Parietal lobe (tissue), 2 donors: ENCODE measurements around the genes HOXC6, CBX5, GPR84 and OR6C3.

DNA sequence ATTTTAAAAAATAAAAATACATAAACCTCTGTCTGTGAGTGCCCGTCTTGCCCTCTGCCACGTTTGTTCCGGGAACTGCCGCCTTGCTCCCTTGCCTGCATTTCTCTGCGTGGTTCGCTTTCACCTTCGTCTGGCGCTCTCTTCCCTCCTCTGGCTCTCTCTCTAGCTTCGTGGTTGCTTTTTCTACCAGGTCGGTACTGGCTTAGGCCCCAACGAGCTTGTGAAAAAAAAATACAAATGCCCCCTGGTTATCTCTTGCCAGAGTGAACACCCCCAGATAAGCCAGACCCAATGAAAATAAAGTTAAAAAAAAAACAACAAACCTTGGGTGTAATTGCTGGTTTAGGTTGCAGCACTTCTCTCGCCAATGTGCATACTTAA is 9.0 kb upstream of the HOXC11 start:
- RAMPAGE, long total RNA, result no peak

DNA sequence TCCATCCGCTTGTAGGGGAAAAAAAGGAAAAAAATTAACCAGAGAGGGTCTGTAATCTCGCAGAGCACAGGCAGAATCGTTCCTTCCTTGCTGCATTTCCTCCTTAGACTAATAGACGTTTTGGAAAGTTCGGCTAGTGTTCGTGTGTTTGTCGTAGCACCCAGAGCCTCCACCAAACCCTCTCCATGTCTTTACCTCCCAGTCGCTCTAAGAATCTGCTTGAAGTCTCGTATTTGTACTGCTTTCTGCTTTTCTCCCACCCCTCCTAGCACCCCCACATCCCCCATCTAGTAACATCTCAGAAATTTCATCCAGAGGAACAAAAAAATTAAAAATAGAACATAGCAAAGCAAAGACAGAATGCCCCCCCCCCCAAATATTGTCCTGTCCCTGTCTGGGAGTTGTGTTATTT is 4.8 kb downstream of the HOXC10 start:
- RAMPAGE, long total RNA, result no peak

- RAMPAGE, long total RNA, result no peak
Measured at GRCh38 chr12:53993909-53994715, 5.8 kb upstream of the HOXC9 start.

- RAMPAGE, long total RNA, result no peak
Measured at GRCh38 chr12:54010887-54012004, 2.5 kb downstream of the HOXC8 start.

DNA sequence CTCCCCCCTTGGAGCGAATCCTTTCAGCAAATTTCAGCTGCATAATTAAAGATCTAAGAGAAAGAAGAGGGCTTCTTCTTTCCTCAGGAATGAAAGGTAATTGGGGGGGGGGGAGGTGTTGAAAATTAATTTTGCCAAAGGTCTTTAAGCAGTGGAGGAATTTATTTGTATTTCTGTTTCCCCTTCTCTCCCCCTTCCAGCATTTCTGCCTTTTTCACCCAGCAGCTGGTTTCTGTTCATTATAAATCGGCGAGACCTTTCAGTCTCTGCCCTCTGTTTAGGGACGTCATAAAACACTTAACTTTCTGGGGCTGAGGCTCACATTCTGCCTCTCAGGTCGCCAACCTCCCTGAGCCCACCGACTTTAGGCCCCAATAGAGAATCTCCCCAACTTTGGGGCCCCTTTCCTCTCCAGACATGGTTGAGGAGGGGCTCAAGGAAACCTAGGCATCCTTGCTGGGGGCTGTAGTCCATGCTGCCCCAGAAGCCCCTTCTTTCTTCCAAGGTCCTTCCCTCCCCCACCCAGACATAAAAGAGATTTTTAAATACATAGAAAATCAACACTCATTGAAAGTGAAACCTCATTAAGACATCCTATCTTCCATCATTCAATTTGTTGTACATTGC is 2.7 kb upstream of the HOXC6 start:
- RAMPAGE, long total RNA, result no peak

DNA sequence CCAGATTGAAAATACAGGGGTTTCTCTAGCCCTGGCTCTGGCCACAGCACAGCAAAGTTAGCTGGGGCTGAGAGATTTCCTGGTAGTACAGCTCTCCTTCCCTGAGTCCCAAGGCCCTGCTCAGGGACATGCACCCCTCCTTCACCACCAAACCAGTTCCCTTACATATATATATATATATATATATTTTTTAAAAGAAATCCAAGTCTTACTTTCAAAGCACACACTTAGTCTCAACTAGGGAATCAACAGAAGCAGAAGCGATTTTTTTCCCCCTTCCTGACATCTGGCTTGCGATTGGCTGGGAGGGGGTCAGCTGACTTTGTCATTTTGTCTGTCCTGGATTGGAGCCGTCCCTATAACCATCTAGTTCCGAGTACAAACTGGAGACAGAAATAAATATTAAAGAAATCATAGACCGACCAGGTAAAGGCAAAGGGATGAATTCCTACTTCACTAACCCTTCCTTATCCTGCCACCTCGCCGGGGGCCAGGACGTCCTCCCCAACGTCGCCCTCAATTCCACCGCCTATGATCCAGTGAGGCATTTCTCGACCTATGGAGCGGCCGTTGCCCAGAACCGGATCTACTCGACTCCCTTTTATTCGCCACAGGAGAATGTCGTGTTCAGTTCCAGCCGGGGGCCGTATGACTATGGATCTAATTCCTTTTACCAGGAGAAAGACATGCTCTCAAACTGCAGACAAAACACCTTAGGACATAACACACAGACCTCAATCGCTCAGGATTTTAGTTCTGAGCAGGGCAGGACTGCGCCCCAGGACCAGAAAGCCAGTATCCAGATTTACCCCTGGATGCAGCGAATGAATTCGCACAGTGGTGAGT is at the start of gene HOXC6:
Gene HOXC6, plus strand, starts transcription at position 359 of the 846 bp plus-strand sequence.
- RAMPAGE, long total RNA, result no peak

GRCh38 chr12:54032470-54032770 is 430 bp upstream of the HOXC5 start:
- RAMPAGE, long total RNA, result no peak

- RAMPAGE, long total RNA, result no peak
Measured at GRCh38 chr12:54077790-54078519, 24.3 kb downstream of the HOXC4 start.

- RAMPAGE, long total RNA, result no peak
Measured at GRCh38 chr12:54134094-54134371, 54.8 kb downstream of the SMUG1 start.

DNA sequence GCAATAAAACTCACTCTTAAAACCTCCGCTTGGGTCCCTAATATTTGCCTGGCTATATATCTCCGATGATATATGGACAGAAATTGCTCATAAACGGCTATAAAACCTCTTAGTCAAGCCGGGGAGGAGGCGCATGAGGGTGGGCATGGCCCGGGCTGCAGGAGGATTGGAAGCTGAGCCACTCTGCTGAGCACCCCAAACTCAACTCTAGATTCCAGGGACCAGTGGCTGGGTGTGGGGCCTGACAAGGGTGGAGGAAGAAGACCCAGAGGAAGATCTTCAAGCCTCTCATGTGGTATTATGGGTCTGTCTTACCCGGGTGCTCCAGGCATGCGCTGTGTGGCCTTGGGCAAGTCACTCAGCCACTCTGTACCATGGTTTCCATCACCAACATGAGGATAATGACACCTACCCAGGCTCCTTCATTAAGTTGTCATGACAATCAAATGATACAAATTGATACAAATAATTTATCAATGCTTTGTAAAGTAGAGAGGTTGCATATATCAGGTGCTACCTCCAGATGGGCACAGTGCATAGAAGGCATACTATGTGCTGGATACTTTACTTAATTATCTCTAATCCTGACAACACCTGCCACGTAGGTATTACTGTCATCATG is 41.2 kb downstream of the SMUG1 start:
- RAMPAGE, long total RNA, result no peak

DNA sequence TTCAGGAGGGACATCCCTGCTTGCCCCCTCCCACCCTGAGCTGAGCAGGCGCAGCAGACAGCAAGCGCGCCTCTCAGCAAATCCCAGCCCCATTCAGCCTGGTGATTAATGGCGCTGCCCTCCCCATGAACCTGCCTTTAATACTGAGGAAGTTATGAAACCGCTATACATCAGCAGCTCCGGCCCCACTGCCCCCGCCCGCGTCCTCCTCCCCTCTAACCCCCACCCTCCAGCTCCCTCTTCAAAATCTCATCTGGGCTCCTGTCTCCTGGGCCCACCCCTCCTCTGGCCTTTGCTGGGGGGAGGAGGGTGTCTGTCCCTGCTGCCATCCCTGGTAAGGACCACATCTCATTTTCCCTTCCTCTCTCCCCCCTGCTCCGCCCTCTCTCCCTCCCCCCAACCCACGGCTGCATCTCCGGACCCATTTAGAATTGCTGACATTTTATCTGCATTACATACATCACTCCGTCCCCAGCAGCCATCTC is 7.1 kb upstream of the SMUG1 start:
- RAMPAGE, long total RNA, result no peak

GRCh38 chr12:54279122-54280397 is at the start of gene CBX5:
Gene CBX5, minus strand, starts transcription at chr12:54280122.
- RAMPAGE, long total RNA, result start-site peak on the minus strand at chr12:54280089-54280128, 310 and 41 reads in 2 replicates

GRCh38 chr12:54360540-54361197 is 3.6 kb downstream of the GPR84 start:
- RAMPAGE, long total RNA, result no peak

GRCh38 chr12:54364332-54364985 is at the start of gene GPR84:
Gene GPR84, minus strand, starts transcription at chr12:54364486.
- RAMPAGE, long total RNA, result no peak

GRCh38 chr12:54372280-54372755 is 8.0 kb upstream of the GPR84 start:
- RAMPAGE, long total RNA, result no peak

- RAMPAGE, long total RNA, result no peak
Measured at GRCh38 chr12:54390033-54390703, 5.6 kb upstream of the ZNF385A start.

DNA sequence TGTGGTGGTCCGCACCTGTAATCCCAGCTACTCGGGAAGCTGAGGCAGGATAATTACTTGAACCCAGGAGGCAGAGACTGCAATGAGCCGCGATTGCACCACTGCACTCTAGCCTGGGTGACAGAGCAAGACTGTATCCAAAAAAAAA is 1.1 kb upstream of the ITGA5 start:
- RAMPAGE, long total RNA, result no peak

GRCh38 chr12:54542395-54543017 is 6.9 kb upstream of the PDE1B start:
- RAMPAGE, long total RNA, result no peak

- RAMPAGE, long total RNA, result no peak
Measured at GRCh38 chr12:54601878-54602525, 13.5 kb upstream of the PPP1R1A start.

DNA sequence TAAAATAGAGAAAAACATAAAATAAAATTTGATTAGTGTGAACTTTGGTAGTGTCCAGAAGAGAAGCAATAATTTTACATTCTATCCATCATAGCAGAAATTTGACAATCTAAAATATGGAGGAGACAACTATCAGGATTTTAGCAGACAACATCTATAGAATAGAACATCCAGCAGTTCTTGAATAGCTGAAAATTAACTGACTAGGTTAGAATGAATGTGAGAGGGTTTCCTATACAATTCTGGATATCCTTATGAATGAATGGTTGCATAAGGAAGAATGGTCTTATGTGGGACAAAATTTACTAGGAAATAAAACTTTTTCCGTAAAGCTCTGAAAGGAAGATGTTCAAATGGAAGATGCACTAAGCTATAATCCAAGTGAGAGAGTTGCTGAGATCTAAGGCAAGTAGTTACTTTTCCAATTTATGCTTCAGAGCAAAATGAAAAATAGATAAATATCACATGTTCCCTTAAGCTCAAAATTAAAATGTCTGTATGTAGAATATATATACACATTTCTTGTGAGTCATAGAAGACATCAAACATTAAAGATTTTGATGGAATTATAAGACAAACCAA is at the start of gene OR6C3:
Gene OR6C3, plus strand, starts transcription at position 344 of the 582 bp plus-strand sequence.
- RAMPAGE, long total RNA, result no peak